Fibroblast of the aortic adventitia (primary cell): ENCODE measurements around a stretch of chr10.

GRCh38 chr10:126972945-126973424, 67.8 kb downstream of the DOCK1 start:
- CAGE, long polyA plus RNA, result no peak

- CAGE, long polyA plus RNA, result no peak
Measured at GRCh38 chr10:127922935-127923444, 16.1 kb downstream of the PTPRE start.

- CAGE, long polyA plus RNA, result no peak
Measured at GRCh38 chr10:127926403-127926948, 19.6 kb downstream of the PTPRE start.

DNA sequence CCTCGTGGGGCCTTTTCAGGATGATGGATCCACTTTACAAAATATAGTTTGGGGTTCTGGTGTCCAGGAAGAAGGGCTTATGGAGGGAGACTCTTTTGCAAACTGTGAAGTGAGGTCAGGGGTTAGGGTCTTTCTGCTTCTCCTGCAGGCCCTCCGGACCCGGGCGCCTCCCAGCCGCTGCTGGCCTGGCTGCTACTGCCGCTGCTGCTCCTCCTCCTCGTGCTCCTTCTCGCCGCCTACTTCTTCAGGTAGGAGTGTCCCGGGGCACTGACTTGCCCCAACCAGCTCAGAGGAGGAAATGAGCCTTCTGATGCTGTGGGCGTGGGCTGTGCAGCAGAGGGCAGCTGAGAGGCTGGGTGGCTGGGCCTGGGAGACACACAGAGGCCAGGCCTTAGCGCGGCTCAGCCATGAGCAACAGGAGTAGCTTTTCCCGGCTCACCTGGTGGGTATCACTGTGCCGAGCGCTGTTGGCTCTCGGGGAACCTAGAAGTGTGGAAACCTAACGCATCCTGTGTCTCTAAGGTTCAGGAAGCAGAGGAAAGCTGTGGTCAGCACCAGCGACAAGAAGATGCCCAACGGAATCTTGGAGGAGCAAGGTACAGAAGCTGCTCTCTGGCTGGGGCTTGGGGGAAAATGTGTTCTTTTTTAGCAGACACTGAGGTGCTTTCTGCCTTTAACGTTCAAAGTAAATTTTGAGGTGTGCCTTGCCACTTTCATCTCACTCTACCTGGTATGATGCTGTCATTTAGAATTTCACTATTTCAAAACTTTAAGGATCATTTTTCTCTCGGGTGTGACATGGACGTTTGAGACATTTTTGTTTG, 78.8 kb downstream of the MKI67 start:
- CAGE, long polyA plus RNA, result no peak

- CAGE, long polyA plus RNA, result no peak
Measured at GRCh38 chr10:128066816-128067314, 59.4 kb downstream of the MKI67 start.

DNA sequence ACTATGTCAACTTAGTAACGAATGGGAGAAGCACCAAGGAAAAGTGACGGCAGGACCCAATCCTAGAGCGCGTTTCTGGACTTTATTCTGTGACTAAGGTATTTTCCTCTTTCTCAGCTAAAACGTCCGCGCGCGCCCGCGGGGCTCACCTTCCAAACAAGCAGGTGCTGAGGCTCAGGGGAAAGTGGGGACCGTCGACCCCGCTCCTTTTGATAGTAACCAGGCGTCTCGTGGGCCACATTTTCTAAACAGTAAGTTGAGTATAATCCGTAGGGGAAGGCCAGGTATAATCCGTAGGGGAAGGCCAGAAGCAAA, 839 bp downstream of the MKI67 start:
- CAGE, long polyA plus RNA, result no peak

- CAGE, long polyA plus RNA, result no peak
Measured at GRCh38 chr10:128156913-128157506, 30.8 kb upstream of the MKI67 start.

- CAGE, long polyA plus RNA, result no peak
Measured at GRCh38 chr10:128220945-128221709, 94.9 kb upstream of the MKI67 start.

GRCh38 chr10:128926606-128927133, 540.4 kb upstream of the MGMT start:
- CAGE, long polyA plus RNA, result no peak

DNA sequence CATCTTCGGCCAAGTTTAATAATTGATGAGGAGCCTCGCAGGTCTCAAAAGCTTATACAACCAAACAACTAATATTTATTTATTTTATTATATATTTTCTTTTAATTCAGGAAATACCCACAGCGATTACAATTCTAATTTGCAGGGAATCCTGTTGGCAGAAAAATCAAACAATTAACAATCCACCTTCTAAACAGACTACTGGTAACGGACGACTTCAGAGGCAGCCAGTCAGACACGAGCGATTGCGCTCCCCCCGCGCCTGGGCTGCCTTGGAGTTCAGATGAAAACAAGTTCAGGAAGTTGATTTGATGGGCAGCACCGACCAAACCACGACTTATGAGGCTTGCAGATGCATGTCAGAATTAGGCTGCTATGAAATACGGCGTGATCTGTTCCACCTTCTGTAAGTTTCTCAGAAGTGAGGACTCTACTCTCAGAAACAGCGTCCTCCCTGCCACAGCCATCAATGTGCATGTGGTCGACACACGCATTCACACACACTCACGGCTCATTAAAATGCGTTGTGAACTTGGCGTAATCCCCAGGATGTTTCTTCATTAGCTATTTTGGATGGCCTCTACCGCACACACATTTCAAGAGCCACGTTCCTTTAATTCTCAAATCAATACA, 431.7 kb upstream of the MGMT start:
- CAGE, long polyA plus RNA, result no peak

GRCh38 chr10:129945617-129946292, 18.3 kb downstream of the EBF3 start:
- CAGE, long polyA plus RNA, result no peak

DNA sequence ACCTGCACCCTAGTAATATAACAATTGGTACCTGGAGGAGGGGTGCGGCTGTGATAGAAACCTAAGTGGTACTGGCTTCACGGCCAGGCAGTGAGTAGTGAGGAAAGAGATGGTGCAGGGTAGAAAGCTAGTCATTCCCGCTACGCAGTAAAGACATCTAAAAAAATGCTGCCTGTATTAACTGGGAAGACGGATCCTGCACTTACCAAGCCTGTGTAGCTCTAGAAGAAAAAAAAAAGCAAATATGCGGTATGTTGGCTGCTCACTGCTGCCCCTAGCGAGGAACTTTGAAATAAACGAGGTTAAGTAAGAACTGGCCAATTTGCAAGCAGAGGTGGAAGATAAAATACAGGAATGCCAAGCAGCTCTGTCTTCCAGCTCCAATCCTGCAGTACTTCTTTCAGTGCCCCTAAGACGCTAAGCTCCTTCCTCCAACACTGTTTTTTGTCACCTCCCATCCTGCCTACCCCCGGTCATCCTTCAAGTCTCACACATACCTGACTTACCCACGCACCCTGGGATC, 945 bp downstream of the C10orf143 start:
- CAGE, long polyA plus RNA, result no peak

DNA sequence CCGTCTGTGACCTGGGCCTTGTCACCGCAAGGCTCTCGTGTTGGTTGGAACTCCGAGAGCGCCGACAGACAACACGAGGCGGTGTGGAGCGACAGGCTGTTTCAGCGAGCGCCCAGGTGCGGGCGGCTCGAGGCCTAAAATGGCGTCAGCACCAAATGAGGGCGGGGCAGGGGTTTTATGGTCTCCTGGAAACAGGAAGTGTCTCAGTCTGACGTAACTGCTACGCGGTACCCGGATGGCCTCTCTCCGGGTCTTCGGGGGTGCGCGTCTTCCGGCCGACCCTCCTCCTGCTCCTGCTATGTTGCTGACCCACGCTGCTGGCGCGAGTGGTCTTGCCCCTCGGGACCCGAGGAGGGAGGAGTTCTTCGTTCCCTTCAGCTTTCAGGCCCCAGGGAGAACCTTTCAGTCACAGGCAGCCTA, 77.1 kb downstream of the GLRX3 start:
- CAGE, long polyA plus RNA, result no peak

GRCh38 chr10:130748070-130748269, 563.6 kb downstream of the TCERG1L start:
- CAGE, long polyA plus RNA, result no peak

DNA sequence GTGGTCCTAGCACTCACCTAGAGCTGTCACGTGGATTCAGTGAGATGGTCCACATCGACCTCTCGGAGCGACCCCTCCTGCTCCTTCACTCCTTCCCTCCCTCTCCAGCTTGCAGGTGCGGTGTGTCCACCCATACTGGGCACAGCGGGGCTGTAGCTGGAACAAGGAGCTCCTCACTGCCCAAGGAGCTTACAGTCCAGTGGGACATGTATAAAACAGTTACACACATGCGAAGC, 190.8 kb downstream of the TCERG1L start:
- CAGE, long polyA plus RNA, result no peak

GRCh38 chr10:131260219-131260525, 51.3 kb downstream of the TCERG1L start:
- CAGE, long polyA plus RNA, result no peak

GRCh38 chr10:131805268-131805602, 95.6 kb upstream of the PPP2R2D start:
- CAGE, long polyA plus RNA, result no peak

- CAGE, long polyA plus RNA, result no peak
Measured at GRCh38 chr10:131841038-131841406, 59.8 kb upstream of the PPP2R2D start.

DNA sequence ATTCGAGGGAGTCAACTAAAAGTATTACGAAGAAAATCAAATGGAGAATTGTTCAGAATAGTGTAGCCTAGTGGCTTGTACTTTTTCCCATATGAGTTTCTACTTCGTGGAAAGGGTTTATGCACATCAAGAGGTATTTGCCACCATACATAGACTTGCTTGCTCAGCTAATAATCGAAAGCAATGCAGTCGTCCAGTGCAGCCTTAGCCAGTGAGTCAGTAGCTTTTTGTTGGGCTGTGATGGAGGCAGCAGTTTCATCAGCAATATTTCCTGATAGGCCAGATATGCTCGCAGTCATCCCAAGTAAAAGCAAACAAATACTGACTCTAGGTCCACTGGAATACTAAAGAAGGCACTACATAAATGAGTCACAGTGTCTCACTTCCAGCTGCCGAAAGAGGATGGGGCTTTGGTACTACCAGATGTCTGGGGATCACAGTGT, 2.0 kb upstream of the BNIP3 start:
- CAGE, long polyA plus RNA, result no peak

GRCh38 chr10:131997332-131998304, 15.9 kb upstream of the BNIP3 start:
- CAGE, long polyA plus RNA, result no peak